Camera-type eye (tissue), 1 donor: ENCODE data around the genes SPOCK3 and CBR4.

DNA sequence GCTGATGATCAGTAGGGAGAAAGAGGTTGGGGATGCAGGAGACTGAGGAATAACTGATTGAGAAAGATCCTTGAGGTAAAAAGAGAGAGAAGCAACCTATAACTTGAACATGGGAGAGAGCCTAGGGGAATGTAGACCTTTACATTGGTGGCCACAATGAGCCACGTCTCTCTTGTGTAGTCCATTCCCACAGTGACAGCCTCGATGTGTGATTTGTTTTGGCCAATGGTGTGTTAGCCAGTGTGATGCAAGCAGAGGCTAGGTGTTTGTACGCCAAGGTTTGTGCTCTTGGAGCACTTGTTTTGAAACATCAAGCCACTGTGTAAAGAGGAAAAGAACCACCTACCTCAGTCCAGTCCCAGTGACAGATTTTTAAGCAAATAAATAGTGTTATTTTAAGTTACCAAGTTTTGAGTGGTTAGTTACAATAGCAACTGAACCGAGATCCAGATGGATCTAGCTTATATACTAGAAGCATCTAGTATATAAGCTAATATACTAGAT is 23.9 kb upstream of the TMEM192 start:
- RAMPAGE, long total RNA, result no peak

- RAMPAGE, long total RNA, result no peak
These were observed 21.9 kb upstream of the KLHL2 start for GRCh38 chr4:165185420-165185927.

DNA sequence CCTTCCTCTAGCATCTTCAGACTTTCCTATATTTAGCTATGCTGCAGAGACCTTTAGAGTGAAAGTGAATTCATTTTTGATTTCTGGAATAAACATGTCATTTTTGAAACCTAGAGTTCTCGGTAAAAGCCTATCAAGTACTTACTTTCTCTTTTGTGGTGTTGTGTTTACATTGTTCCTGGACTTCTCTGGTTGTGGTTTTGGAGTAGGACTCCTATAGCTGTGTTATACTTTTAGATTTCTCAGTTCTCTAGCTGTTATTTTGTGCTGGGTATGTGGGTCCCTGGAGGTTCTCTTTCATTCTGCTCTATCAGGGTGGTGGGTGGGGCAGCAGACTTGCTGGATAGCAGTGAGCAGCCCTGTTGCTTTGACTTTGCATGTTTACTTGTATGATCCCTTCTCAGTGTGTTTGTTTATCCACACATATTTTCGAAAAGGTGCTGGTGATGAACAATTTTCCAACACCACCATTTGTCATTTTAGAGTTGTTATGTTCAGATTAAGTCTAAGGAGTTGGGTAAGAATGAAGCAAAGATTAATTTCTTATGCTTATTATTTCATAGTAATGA is 22.4 kb upstream of the GK3 start:
- RAMPAGE, long total RNA, result no peak

- RAMPAGE, long total RNA, result no peak
These were observed 1.8 kb upstream of the MSMO1 start for GRCh38 chr4:165325465-165326230.

- RAMPAGE, long total RNA, result start-site peak on the minus strand at chr4:167234494-167234590, 170 reads
These were observed at the start of gene SPOCK3 for GRCh38 chr4:167233701-167234899. Gene SPOCK3, minus strand, starts transcription at chr4:167234494.

DNA sequence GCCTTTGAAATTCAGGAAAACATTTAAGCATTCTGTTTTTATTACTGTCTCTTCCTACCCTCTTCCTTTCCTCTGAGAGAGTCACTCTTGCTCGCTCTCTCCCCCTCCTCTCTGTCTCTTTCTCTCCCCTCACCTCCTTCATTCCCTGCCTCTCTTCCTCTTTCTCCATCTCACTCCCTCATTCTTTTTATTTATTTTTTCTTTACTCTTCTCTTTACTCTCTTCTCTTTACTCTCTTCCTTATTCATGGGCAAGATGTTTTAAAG is 197.4 kb downstream of the PALLD start:
- RAMPAGE, long total RNA, result no peak

DNA sequence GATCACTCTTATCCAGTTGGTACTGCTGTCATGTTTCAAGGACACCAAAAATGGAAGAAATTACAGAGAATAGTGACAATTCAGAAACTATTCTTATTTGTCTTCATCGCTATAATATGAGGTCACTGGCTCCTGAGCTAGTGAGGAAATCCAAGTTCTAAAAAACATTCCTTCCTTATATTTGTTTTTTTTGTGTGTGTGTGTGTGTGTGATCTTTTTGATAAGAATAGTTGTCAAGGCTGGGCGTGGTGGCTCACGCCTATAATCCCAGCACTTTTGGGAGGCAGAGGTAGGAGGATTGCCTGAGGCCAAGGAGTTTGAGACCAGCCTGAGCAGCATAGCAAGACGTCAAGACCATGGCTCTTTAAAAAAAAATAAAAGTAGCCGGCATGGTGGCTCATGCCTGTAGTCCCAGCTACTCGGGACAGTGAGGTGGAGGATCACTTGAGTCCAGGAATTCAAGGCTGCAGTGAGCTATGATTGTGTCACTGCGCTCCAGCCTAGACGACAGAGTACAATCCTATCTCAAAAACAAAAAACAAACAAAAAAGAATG is 244.4 kb downstream of the PALLD start:
- RAMPAGE, long total RNA, result no peak

- RAMPAGE, long total RNA, result no peak
These were observed 213.8 kb downstream of the CBR4 start for GRCh38 chr4:168796211-168796678.

- RAMPAGE, long total RNA, result no peak
These were observed 172.1 kb downstream of the CBR4 start for GRCh38 chr4:168837800-168838516.

- RAMPAGE, long total RNA, result no peak
These were observed 85.3 kb downstream of the CBR4 start for GRCh38 chr4:168924657-168925241.

GRCh38 chr4:169009213-169010314 is at the start of gene CBR4:
Gene CBR4, minus strand, starts transcription at chr4:169010255.
- RAMPAGE, long total RNA, result no peak

DNA sequence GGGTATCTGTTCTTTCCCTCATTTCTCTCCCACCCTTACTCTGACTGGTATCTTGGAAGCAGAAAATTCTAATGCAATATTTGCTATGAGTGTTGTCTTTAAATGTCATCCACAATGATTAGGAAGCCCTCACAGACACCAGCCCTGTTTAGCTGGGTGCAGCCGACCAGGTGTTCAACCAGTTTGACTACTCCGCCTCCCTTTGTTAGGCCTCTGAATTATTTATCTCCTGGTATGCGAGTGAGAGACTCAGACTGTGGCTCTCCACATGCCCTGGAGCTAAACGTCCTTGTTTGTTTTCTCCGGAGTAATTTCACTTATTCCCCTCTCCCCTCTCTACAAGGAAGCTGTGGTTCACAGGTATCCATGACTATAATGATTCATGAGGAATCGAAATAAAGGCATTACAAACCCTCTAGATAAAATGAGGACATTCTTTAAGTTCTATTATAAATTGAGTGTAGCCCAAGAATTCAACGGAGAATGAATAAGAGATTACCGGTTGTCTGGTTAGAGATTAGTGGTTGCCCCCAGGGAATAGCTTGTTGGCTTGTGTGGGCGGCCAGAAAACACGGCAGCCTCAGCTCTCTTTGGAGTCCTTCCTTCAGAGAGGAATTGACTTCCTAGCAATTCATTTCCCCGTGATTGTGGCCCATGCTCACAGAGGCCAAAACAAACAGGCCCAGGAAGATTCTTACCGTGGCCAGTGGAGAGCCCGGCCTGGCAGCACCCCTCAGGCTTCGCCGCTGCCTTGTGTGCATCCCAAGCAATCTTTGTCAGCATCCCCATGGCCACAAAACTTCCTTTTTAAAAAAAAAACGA is 60.1 kb upstream of the CBR4 start:
- RAMPAGE, long total RNA, result no peak

GRCh38 chr4:169555703-169556214 is 56.6 kb downstream of the NEK1 start:
- RAMPAGE, long total RNA, result no peak

DNA sequence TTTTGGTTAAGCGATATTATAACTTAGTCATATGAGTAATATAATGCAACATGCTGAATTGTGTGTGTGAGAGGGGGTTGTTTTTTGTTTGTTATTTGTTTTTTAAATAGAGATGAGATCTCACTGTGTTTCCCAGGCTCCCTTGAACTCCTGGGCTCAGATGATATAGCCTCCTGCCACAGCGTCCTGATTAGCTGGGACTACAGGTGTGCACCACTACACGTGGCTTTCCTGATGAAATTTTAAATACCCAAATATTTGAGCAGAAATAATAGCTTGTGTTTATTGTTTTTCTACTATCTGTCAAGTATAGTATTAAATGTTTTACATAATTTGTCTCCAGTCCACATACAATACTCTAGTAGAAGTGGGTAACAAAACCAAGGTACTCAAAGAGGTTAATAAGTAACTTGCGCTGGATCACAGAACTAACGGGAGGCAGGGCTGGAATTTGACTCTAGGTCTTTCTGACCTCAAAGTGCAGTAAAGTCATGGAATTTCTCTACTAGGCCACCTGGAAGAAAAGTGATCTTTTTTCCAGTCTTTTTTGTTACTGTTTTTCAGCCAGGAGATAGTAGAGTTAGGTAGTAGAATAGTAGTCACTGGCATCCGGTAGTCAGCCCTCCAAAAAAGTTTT is 47.8 kb downstream of the CLCN3 start:
- RAMPAGE, long total RNA, result no peak

- RAMPAGE, long total RNA, result no peak
These were observed 33.2 kb downstream of the HPF1 start for GRCh38 chr4:169724152-169725337.

DNA sequence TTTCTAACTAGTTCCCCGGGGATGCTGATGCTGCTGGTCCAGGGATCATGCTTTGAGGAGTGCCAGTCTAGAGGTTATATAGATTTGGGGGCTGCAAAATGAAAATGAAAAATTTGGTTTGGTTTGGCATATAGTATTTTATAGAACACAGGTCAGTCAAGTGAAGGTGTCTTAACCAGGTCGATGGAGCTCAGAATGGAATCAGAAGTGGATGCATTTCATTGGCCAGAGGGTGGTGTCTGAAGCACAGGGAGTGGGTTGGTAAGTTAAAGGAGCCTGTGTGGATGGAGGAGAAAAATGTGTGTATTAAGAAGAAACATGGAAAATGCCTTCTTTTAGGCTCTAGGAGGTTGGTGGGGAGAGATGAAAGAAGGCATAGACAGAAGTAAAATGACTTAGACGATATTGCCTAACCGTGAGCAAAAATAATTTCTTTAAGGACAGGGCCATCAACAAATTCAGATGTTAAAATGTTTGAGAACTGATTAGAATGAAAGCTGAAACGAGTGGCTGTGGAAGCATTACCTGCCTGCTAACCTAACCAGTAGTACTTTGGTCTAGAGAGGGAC is 8.7 kb downstream of the GALNT7 start:
- RAMPAGE, long total RNA, result no peak

DNA sequence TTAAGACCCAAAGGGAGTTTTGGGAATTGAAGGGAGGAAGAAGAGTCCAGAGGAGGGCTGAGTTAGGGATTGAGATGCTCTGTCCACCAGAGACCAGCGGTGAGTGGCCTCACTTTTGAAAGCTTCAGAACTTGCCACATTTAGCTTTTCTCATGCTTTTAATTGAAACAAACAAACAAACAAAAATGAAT is 2.3 kb upstream of the HAND2 start:
- RAMPAGE, long total RNA, result no peak

DNA sequence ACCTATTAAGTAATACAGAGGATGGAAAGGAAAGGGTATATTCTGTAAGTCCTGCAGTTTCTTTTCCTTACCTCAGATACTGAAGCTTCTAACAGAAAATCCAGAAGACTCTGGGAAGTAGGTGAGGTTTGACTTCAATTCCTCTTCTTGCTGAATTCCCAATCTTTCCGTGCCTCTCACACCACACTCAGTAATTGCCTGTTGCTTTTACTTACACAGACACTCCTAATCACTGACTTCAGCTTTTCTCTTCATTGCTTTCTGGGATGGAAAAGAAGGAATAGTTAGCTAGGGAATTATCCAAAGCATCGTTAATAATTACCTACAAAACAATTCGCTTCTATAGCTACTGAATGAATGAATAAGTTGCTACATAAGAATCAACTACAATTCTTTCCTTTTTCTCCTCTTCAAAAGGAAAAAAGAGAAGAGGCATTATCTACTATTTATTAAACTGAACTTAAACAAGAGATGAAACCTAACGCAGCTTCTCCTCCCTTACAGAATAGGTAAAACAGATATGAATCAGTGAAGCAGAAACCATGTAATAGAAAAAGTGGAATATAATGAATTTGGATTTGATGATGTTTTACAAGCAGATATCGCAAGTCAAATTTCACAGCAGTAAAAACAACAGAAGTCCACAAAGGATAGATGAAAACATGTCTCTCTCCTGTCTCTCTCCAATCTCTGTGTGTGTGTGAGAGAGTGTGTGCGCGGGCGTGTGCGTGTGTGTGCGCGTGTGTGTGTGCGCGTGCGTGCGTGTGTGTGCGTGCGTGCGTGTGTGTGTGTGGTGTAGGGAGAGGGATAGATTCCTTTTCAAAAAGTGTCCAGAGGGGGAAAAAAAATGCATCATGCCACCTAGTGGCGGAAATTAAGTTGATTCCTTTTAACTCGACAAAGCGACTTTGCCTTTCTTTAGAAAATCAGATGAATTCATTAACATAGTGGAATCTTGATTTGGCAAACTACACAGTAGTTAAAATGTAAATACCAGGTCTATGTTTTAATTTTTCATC is 163.3 kb downstream of the FBXO8 start:
- RAMPAGE, long total RNA, result no peak

DNA sequence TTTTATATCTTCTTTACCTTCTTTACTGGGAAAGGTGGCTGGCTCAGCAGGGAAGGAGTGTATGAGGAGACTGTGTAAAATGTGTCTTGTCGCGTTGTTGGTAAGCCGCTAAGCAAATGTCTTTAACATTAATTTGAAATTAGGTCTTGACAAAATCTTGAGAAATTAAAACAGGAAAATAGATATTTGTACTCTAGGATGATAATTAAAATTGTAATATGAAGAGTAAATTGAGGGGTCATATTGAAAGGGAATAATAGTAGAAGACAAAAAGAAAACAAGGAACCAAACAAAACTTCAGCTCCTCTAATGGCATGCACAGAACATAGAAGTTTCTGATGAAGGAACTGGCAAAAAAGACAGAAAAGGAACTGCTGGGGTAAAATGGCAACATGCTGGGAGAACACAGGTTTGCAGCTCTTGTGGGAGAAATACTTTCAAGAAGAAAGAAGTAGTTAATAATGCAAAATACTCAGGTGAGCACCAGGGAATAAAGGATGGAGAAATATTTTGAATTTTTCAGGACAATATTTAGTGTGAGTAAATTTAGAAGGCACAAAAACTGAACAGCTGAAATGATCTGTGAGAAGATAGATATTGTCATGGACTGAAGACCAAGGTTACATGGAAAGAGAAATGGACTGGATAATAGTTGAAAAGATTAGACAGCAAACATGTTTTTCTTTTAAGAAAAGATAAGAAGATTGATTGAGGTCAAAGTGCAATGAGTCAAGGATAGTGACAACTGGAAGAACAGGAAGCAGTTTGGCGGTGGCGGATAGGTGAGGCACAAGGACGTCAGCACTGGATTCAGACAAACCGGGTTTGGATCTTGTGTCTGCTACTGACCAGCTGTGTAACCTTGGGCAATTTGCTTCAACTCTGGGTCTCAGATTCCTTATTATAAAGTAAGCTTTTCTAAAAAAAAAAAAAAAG is 1.7 kb upstream of the HPGD start:
- RAMPAGE, long total RNA, result no peak

DNA sequence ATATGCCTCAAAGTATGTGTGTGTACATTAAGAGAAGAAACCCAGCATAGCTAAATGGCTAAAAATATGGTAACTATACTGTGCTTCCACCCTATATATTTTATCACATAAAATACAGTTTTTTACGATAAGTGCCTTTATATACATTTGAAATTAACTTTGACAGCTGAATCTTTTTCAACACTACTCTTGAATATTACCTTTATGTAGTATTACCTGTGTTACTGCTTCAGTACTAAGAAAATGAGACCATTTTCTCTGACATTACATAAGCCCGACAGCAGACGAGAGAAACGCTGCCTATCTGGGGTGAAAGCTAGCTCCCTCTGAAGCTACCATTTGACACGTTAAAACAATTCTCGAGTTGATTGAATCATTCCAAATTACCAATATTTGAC is 984 bp downstream of the GPM6A start:
- RAMPAGE, long total RNA, result no peak